Left common carotid artery plus branches (tissue), 1 donor: ENCODE measurements around the genes FOXO1, SLC25A15, ELF1 and VWA8.

DNA sequence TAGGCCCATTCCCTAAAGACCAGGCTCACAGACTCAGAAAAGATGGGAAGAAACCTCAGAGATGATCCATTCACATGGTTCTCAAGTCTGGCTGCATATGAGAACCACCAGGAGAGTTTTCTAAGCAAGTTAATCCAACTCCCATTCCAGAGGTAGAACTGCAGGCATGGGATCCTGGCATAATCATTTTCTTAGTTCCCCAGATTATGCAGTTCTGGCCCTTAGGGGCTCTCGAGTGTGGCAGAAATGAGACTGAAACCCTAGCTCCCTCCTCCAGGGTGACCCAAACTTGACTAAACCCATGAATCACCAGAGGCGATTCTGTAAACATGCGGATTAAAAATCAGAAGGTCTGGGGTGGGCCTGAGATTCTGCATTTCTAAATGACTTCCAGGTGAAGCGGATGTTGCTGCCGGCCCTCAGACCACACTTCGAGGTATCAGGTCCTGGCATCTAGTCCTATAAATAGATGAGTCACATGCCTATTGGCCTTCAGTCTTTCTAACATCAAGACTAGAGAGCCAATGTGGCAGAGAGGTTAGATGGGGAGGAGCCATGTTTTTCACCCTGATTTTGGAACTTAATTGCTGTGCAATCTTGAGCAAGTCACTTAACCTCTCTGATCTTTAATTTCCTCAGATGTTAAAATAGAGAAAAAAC, 431.3 kb downstream of the FOXO1 start:
- PRO-cap = no peak

DNA sequence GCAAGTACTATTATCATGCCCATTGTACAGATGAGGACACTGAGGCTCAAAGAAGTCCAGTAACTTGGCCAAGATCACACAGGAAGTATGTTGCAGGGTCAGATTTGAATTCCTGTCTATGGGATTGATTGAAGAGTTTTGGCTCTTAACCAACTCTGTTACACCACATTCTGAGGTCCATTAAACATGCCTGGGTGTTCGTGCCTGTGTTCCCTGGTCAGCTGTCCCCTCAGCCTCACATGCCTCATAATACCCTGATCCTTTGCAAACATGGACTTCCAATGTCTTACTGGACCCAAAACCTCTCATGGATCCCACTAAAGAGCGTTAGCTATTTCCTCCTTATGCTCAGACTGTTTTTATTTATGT, 319.7 kb downstream of the FOXO1 start:
- PRO-cap = no peak

GRCh38 chr13:40470541-40471074, 195.8 kb downstream of the FOXO1 start:
- PRO-cap = unidirectional peak, plus-strand start at chr13:40470994

GRCh38 chr13:40494439-40494780, 172.0 kb downstream of the FOXO1 start:
- PRO-cap = no peak

DNA sequence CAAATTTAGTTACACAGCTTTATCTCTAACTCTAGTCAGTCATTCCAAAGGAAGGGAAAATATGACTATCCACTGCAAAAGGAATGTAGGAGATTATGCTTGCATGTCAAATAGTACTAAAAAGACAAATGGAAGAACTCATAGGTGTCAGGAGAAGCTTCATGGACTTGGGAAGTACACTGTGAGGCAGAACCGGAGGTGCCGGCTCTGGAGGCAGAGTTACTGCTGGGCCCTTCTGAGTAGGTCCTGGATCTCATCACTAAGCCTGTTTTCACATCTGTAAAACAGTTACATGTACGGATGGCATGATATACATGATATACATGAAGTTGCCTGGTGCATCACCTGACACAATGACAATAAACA, 97.4 kb downstream of the FOXO1 start:
- PRO-cap = no peak

DNA sequence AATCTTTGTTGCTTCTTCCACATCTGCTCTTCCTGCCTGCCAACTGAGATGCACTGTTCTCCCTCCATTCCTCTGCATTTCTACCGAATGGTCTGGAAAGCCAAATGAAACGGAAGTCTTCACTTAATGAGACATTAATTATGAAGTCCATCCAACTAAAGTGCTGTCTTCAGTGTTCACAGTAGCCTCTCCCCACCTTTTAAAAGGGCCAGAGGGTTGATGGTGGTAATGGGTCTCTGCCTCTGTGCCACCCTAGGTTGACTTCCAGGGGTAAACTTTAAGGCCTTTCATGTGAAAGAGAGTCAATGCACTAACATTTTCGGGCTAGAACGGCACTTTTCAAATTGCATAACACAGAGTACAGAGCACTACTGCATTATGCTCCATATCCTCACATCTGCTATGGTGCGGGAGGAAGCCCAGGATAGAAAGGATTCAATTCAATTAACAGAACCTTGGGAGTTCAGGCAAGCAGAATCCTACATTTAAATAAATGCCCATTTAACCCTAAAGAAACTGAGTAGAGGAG, 78.7 kb downstream of the FOXO1 start:
- PRO-cap = no peak

- PRO-cap = no peak
Measured at GRCh38 chr13:40643595-40644217, 22.7 kb downstream of the FOXO1 start.

GRCh38 chr13:40666168-40666707, at the start of gene FOXO1:
Gene FOXO1 (minus strand): TSS chr13:40666641.
- PRO-cap = bidirectional peak, plus-strand start at chr13:40666929, minus-strand start at chr13:40666588

DNA sequence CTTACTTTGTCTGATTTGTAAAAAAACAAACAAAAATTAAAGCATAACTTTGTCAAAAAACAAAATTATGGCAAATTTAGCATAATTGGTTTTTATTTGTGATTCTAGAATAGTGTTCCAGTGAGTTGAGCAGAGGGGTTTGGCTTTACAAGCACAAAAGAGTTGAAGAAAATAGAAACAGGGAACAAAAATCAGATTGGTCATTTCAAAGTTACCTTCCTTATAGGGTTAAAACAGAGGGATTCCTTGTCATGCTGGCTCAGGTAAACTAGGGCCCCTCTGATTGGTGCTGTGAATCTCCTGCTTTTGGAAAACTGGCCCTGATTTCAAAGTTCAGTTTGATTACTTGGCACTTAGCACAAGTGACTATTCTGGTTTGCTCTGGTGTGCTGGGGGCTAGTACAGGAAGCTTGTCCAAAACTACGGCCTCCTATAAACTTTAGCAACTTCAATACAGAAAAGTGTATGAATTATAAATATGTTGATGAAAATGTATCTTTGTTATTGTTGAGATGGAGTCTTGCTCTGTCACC, 1.8 kb upstream of the MRPS31 start:
- PRO-cap = no peak

- PRO-cap = bidirectional peak, plus-strand start at chr13:40789611, minus-strand start at chr13:40789396; unidirectional peak, minus-strand start at chr13:40789681
Measured at GRCh38 chr13:40789103-40790476, at the start of gene SLC25A15. Gene SLC25A15 (plus strand): TSS chr13:40789611.

- PRO-cap = no peak
Measured at GRCh38 chr13:40793244-40793689, 3.9 kb downstream of the SLC25A15 start.

DNA sequence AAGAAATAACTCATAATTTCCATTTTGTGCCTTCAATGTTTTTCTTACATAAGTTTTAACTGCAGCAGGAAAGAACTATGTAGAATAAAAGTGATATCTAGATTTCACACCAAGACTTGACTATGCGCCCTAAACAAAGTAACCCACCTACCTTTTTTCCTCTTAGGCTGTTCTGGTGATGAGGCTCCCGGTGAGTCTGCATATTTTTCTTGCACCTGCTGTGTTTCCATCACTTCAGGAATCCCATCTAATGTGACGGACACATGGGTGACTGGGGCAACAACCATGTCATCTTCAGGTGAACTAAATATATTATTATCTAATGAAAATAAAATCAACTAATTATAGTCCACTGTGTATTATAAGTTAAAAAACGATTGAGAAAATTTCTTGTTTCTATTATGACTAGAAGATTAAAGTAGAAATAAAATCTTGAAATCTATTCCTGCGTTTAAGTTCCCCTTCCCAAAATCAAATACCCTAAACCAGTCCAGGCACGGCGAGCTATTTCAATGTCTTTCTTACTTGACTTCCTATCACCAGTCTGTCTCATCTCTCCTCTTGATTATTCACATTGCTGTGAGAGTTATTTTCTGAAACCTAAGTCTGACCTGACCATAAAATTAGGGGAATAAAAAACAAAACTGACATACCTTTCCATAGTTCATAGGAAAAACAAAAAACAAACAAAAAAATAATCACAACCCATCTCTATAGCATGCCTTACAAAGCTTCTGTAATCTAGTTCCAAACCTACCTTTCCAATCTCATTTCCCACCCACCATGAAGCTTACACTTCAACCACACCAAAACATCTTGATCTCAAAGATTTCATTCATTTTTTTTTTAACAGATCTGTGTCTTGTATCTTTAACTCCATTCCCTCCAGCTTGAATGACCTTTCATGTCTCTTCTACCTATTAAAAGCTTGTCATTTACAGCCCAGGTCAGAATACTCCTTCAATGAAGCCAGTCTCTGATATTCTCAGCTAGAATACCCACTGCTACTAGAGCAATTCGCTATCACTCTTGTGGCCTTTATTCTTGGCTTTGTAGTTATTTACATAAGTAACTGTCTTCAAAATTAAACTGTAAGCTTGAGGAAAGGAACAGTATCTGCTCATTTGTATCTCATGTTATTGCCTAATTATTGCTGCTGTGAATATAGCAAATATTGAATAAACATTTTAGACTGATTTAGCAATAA, 69.1 kb downstream of the ELF1 start:
- PRO-cap = no peak

DNA sequence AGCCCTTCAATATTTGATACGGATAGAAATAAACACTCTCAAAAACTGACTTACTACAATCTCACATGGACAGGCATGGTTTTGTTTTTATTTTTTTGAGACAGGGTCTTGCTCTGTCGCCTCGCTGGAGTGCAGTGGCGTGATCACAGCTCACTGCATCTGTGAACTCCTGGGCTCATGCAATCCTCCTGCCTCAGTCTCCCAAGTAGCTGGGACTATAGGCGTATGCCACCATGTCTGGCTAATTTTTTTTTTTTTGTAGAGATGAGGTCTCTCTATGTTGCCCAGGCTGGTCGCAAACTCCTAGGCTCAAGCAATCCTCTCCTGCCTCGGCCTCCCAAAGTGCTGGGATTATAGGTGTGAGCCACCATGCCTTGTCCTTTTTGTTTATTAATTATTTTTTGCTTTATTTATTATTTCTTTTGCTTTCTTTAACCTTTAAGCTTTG, 51.6 kb downstream of the ELF1 start:
- PRO-cap = no peak

DNA sequence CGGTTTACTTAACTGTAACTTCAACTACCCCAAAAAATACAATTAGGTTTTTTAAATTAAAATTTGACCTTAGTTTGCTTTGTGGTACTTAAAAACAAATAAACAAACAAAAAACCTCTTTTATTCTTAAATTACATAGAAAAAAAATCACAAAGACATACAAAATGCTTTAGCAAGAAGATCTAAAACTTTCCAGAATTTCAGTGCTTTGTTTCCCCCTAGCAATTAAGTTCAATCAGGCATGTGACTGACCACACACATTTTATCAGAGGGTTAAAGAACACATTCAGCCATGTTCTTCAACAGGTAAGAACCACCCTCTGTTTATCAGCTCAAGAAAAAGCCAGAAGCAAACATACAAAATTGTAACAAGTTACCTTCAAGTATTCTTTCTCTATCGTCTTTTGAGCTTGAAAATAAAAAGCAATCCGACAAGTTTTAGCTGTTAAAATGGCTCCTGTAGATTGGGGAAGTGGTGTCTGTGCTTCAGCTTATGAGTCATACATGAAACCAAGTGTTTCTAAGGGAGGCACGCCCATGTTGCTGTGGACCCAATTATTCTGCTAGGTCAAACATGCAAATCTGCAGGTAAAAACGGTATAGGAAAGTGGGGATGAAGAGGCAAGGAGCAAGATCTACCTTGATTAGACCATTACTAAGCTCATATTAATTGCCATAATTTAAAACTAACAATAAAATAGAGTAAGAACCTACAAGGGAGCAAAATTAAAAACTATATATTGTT, at the start of gene ELF1:
TSS of gene ELF1 (minus strand) at position 466 of the 745 bp plus-strand sequence.
- PRO-cap = no peak

DNA sequence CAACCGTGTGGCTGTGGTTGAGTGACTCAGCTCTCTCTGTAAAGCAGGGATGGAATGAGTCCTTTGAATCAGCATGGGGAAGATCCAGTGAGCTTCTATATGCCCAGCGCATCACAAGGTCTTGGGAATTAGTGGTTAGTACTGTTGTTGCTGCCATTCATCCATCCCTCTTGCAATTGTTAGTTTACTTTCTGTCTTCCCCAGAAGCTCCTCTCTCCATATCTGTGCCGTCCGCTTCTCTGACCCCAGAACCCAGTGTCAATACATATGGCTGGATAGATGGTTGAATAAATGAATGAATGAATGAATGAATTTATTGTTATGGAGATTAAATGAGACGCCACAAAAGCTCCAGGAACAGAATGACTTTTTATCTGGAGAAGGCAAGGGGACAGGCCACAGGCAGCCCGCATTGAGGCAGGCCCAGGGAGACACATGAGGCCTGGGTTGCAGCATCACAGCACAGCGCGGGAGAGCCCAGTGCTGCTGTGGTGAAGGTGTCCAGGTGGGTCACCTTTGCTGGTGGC, 89.2 kb downstream of the RGCC start:
- PRO-cap = no peak

GRCh38 chr13:41622521-41623534, 165.5 kb downstream of the RGCC start:
- PRO-cap = no peak

- PRO-cap = bidirectional peak, plus-strand start at chr13:41961205, minus-strand start at chr13:41961142
Measured at GRCh38 chr13:41961038-41961761, at the start of gene VWA8. Gene VWA8 (minus strand): TSS chr13:41961109.

GRCh38 chr13:41961762-41962160, 852 bp upstream of the VWA8 start:
- PRO-cap = no peak

- PRO-cap = no peak
Measured at GRCh38 chr13:42130577-42131543, 82.4 kb downstream of the DGKH start.

- PRO-cap = no peak
Measured at GRCh38 chr13:42313345-42314032, 41.5 kb downstream of the AKAP11 start.